ENCODE results near the genes TMEM187, MPP1 and FUNDC2.

- PRO-cap: bidirectional peak, plus-strand start at chrX:153972291, minus-strand start at chrX:153972145; bidirectional peak, plus-strand start at chrX:153972770, minus-strand start at chrX:153972649
- RAMPAGE, long total RNA, 3 experiments: no peak in any of the 3 experiments
These were observed at the start of gene TMEM187 for GRCh38 chrX:153972082-153973161. TMEM187 (plus strand) TSS chrX:153972754.

GRCh38 chrX:153973978-153974718 is 1.6 kb downstream of the TMEM187 start:
- PRO-cap: unidirectional peak, minus-strand start at chrX:153974378
- RAMPAGE, long total RNA, 3 experiments: no peak in any of the 3 experiments

- PRO-cap: no peak
- RAMPAGE, long total RNA, 3 experiments: no peak in any of the 3 experiments
These were observed 15.4 kb downstream of the IRAK1 start for GRCh38 chrX:154004150-154004920.

GRCh38 chrX:154040096-154040712 is 20.5 kb upstream of the IRAK1 start:
- PRO-cap: unidirectional peak, minus-strand start at chrX:154040296; unidirectional peak, minus-strand start at chrX:154040613
- RAMPAGE, long total RNA, 3 experiments: no peak in any of the 3 experiments

DNA sequence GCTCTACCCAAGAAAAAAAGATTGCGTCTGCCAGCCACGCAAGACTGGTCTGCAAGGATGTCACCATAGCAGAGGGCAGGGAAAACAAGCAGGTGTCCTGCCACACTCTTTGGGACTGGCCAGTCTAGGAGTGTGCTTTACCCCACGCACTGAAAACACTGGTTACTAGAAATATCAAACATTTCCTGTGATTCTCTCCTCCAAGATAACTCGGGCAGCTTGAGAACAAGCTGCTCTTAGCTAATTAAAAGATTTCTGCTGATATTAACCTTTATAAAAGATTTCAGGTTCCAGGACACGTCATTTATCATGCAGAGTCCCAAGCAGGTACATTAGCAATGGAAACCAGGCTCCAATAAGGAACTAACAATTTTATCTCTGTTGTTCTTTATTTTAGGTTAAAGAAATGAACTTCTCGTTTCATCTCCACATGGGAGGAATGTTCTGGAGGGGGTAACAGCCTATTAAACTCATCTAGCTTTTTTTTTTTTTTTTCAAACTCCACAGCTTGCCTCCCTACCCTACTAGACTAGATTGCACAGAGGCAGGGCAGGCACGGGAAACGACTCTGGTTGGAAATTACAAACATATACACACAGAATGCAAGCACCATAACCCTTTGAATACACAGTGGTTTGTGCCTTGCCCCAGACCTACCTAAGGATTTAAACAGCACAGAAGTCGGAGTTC is 2.9 kb downstream of the MECP2 start:
- PRO-cap: no peak
- RAMPAGE, long total RNA, 3 experiments: no peak in any of the 3 experiments

DNA sequence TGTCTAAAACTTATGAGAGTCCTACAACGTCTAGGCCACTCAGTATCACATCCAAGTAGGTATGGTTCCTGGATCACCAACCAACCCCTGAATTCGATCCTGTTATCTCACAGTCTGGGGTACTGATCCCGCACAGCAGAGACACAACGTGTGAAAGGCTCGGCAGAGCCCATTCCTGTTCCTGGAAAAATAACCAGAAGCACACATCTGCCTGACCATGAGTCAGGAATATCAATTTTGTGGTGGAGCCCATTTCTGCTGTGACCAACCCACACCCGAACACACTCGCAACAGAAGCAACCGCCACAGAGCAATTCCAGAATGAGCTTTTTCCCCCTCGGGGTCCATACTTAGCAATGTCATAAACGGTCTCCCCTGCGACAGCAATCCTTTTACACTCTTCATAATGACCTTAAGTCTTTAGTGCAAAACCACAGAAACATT is 1.4 kb downstream of the MECP2 start:
- PRO-cap: no peak
- RAMPAGE, long total RNA, 3 experiments: no peak in any of the 3 experiments

DNA sequence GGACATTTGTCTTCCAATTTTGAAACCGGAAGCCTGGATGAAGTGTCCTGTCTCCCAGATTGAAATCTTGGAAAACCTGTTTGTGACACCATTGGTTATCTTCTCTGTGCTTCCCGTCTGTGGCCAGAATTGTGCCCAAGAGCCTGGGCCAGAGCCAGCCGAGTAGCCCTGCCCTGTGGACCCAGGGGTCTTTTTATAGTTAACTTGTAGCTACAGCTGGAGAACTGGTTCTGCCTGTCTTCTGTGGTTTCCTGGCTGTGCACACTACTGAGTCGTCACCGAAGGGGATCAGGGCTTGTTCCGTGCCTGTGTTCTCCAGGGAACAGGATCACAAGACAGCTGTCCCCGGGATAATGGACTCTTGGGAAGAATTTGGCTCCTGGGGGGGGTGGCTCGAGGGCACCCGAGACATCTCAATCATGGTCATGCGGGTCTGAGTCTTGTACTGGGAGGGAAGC is 22.1 kb upstream of the OPN1LW start:
- PRO-cap: no peak
- RAMPAGE, long total RNA, 3 experiments: no peak in any of the 3 experiments

- PRO-cap: no peak
- RAMPAGE, long total RNA, 3 experiments: no peak in any of the 3 experiments
These were observed 14.0 kb downstream of the FLNA start for GRCh38 chrX:154360492-154360846.

- PRO-cap: no peak
- RAMPAGE, long total RNA, 3 experiments: no peak in any of the 3 experiments
These were observed 6.7 kb downstream of the FLNA start for GRCh38 chrX:154367569-154368286.

- PRO-cap: no peak
- RAMPAGE, long total RNA, 3 experiments: no peak in any of the 3 experiments
These were observed 1.2 kb upstream of the EMD start for GRCh38 chrX:154377872-154378405.

GRCh38 chrX:154430924-154432009 is 2.8 kb downstream of the ATP6AP1 start:
- PRO-cap: no peak
- RAMPAGE, long total RNA, 3 experiments: no peak in any of the 3 experiments

GRCh38 chrX:154437328-154437804 is 412 bp downstream of the GDI1 start:
- PRO-cap: no peak
- RAMPAGE, long total RNA, 3 experiments: no peak in any of the 3 experiments

DNA sequence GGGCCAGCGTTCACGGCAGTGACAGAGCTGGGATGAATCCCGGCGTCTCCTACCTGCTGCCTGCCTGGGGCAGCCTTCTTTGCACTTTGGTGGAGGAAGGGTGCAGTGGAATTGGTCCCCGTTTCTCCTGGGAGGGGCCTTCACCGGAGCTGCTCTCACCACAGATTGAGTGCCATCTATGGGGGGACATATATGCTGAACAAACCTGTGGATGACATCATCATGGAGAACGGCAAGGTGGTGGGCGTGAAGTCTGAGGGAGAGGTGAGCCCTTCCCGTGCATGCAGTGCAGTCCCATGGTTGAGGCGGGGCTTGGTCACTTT is 3.0 kb upstream of the FAM50A start:
- PRO-cap: no peak
- RAMPAGE, long total RNA, 3 experiments: no peak in any of the 3 experiments

DNA sequence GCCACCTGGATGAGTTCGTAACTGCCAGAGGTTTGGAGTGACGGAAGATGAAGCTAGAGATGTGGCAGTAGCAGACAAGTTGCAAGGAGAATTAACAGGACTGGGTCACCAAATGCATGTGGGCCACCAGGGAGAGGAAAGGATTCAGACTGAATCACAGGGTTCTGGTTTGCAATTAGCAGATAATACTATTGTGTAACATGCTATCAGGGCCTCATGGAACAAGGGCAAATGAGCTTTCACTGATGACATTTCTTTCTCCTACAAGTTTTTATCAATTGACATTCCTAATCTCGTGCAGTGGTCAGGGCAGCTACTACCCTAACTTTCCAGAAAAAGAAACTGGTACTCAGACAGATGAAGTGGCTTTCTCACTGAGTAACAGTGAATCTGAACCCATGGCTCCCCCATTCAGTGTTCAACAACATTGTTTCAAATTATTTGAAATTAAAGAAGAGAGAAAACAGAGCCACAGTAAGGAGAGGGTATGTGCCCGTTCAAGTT is 21.4 kb downstream of the GAB3 start:
- PRO-cap: no peak
- RAMPAGE, long total RNA, 3 experiments: no peak in any of the 3 experiments

- PRO-cap: no peak
- RAMPAGE, long total RNA, 3 experiments: no peak in any of the 3 experiments
These were observed 12.5 kb downstream of the DKC1 start for GRCh38 chrX:154774824-154775942.

DNA sequence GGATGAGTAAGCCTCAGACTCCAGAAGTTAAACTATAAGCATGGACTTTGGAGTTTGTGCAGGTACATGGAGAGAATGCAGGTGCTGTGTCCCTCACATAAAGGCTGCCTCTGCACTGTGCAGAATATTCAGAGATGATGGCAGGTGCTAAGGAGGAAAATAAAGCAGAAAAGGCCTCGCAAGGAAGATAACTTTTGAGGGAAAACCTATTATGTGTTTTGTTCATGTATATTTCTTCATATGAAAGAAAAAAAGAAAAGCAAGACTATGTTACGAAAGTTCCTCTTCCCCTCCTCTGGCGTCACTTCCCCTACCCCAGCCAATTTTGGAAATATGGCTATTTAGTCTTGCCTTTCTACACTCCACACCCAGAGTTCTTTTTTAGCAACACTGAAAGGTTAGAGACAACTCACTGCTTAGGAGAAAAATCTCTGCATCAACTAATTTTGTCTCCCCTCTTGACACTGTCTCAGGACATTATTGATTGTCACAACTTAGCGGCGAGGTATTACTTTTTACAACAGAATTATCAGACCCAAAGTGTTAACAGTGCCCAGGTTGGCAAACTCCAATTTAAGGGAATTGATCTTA is 4.5 kb downstream of the MPP1 start:
- PRO-cap: unidirectional peak, plus-strand start at position 371 of the sequence
- RAMPAGE, long total RNA, 3 experiments: no peak in any of the 3 experiments

DNA sequence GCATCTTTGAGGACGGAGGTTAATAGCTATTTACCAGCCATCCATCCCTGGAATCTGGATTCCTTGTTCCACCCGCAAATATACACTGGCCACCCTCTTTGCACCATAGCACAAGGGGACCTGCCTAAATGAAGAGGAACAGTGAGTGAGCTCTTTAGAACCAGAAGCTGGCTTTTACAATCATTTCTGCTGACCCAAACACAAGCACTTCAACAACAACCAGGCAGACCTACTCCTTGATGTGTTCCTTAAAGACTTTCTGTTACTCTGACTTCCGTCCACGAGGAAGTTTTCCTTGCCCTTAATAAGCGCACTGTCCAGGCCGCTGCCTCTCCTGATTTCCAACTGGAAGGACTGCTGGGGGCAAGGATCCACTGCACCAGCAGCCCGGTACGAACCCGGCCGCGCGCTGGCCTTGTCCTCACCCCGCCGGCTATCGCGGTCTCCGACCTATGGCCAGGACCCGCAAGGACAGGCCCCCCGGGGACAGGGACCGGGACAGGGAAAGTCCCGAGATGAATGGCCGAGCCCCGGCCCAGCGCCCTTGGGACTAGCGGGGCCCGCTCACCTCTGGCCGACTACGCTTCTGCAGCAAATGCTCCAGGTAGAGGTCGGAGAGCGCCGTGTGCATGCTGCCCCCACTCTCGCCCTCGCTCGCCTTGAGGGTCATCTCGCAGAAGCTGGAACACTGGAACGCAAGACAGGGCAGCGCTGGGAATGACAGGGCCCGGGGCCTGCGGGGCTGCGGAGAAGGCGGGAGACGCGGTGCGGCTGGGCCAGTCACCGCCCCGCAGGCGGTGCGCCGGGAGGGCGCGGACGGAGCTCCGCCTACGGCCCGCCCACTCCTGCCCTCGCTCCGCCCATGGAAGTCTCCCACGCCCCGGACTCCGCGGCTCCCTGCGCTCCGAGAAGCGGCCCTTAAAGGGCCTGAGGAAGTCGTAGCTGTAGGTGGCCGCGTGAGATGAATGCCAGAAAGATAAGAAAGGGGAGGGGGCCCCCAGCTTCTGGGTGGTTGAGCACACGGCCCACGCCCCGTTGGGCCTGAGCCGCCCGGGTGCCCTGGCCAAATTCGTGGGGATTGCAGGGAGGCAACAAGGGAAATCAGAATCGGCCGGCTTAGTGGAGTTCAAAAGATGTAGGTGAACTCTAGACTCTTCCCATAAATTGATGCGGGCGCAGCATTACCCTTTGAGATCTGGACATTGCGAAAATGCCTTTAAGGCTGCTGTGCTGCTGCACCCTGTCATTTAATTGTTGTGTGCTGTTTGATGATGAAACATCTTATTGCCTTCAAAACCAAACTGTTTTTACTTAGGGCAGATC is at the start of gene MPP1:
MPP1 (minus strand) TSS at position 782 of the 1,323 bp plus-strand sequence.
- PRO-cap: bidirectional peak, plus-strand start at position 907 of the sequence, minus-strand start at position 690 of the sequence
- RAMPAGE, long total RNA, 3 experiments: start-site peak on the minus strand in 2 of 3 experiments, centred at positions 718 to 750 of the sequence, 19 to 38 reads per replicate

DNA sequence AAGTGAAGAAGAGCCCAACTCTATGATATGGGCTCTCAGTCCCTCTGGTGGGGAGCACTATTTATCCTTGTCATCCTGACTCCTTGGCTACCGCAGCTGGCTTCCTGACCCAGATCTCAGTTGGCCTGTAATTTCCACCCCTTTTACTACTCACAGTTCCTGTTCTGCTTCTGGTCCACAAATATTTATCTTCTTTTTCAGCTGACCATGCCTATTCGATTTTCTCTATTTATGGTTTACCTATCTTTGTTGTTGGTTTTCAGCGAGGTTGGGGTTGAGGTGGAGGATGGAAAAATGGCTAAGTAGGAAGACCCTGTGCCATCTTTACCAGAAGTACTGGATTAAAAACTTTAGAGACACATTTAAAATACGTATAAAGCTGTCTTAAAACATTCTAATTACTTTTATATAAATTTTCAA is 33.7 kb downstream of the F8 start:
- PRO-cap: no peak
- RAMPAGE, long total RNA, 3 experiments: no peak in any of the 3 experiments

- PRO-cap: bidirectional peak, plus-strand start at chrX:155026820, minus-strand start at chrX:155026685; bidirectional peak, plus-strand start at chrX:155027153, minus-strand start at chrX:155026940; bidirectional peak, plus-strand start at chrX:155027318, minus-strand start at chrX:155027376
- RAMPAGE, long total RNA, 3 experiments: start-site peak on the plus strand in 3 of 3 experiments, at chrX:155026811-155027051 at its widest, 917 to 2,578 reads per replicate; start-site peak on the minus strand in 1 of 3 experiments, at chrX:155026678-155026944 at its widest, 5 reads per replicate
These were observed at the start of gene FUNDC2 for GRCh38 chrX:155026750-155027707. FUNDC2 (plus strand) TSS chrX:155026844.

DNA sequence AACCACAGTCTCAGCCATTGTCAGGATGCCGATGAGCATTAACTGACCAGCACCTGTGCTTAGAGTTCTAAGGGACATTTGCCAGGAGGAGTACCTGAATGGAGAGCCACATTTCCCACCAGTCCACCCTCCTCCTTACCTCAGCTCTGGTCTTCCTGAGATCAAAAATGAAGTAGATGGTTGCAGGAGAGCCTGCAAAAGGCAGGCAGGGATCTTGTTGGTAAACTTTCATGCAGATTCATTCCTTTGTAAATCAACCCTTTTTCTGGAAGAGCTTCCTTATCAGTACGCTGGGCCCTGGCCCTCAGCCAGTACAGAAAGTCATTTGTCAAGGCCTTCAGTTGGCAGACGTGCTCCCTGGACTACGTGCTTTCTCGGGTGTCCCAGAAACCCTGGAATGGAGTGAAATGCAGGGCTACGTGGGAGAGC is 68.7 kb upstream of the VBP1 start:
- PRO-cap: no peak
- RAMPAGE, long total RNA, 3 experiments: no peak in any of the 3 experiments